SK-MEL-5 (cell line): ENCODE measurements around the genes TNFAIP8L2 and SCNM1.

GRCh38 chr1:150567033-150567149, 12.5 kb downstream of the MCL1 start:
RAMPAGE:
- cytosol, long total RNA = no peak
- long total RNA = no peak
- nucleus, long total RNA = no peak

GRCh38 chr1:150568634-150568887, 10.8 kb downstream of the MCL1 start:
RAMPAGE:
- cytosol, long total RNA = no peak
- long total RNA = no peak
- nucleus, long total RNA = no peak

DNA sequence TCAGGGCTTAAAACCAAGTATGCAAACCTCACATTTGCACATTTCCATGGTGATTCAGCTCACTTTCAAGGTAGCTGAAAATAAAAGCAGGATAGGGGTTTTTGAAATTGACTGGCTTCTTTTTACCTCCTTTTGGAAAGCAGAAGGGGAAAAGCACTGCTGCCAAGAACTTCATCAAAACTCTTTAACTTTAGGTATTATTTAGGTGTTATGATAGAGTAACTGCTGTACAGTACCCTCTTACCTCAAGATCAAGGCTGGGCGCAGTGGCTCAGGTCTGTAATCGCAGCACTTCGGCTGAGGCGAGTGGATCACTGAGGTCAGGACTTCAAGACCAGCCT, 6.0 kb downstream of the MCL1 start:
RAMPAGE:
- cytosol, long total RNA = no peak
- long total RNA = no peak
- nucleus, long total RNA = no peak

DNA sequence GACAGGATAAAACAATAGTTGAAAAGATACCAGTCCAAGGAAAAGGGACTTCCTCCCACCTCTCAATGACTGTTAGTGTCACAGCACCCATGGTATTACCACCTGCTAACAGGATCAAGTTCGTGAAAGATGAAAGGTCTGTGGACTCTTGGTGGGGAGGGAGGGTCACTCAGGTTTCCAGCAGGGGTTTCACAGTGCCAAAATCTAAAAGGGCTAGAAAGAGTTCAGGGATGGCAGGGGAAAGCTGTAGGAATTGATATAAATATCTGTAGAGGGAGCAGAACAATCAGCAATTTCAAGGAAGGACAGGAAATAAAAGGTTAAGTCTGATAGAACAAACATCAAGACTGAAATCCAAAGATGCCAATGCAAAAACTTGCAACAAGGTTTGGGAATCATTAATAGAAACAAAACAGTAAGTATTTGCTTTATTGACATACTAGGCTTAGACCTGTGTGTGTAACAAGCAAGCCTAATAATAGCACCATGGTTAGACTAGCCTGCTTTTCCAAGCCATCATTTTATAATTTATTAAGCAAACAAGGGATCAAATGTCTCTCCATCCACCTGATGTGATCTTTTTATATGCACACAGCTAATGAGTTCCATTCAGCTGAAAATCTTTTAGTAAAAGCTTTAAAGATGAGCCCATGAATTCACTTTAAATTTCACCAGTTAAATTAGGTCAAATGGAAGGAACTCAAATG, 3.7 kb downstream of the MCL1 start:
RAMPAGE:
- cytosol, long total RNA = no peak
- long total RNA = no peak
- nucleus, long total RNA = no peak

GRCh38 chr1:150852302-150852735, 24.1 kb downstream of the ARNT start:
RAMPAGE:
- cytosol, long total RNA = no peak
- long total RNA = no peak
- nucleus, long total RNA = no peak

RAMPAGE:
- cytosol, long total RNA = no peak
- long total RNA = no peak
- nucleus, long total RNA = no peak
Observed at GRCh38 chr1:150875839-150876089, 635 bp downstream of the ARNT start.

DNA sequence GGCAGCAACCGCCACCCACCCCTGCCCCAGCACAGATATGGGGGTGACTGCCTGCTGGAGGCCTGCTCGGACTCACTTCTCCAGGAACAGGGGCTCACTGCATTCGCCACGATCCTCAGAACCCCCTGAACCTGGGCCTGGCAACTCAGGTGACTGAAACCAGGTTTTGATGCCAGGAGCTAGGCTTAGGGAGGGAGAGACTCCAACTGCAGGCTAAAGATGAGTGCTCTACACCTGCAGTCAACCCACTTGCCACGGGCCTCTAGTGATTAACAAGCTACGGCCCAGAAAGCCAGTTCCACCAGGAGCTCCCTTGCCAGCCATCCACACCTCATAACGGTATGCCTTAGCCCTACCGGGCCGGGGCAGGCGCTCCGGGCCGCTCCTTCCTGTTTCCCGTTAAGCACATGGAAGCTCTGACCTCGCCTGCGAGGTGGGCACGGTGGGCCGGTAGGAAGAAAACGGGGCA, 936 bp downstream of the CERS2 start:
RAMPAGE:
- cytosol, long total RNA = no peak
- long total RNA = no peak
- nucleus, long total RNA = no peak

RAMPAGE:
- cytosol, long total RNA = no peak
- long total RNA = no peak
- nucleus, long total RNA = no peak
Observed at GRCh38 chr1:151001514-151002299, 5.0 kb downstream of the MINDY1 start.

DNA sequence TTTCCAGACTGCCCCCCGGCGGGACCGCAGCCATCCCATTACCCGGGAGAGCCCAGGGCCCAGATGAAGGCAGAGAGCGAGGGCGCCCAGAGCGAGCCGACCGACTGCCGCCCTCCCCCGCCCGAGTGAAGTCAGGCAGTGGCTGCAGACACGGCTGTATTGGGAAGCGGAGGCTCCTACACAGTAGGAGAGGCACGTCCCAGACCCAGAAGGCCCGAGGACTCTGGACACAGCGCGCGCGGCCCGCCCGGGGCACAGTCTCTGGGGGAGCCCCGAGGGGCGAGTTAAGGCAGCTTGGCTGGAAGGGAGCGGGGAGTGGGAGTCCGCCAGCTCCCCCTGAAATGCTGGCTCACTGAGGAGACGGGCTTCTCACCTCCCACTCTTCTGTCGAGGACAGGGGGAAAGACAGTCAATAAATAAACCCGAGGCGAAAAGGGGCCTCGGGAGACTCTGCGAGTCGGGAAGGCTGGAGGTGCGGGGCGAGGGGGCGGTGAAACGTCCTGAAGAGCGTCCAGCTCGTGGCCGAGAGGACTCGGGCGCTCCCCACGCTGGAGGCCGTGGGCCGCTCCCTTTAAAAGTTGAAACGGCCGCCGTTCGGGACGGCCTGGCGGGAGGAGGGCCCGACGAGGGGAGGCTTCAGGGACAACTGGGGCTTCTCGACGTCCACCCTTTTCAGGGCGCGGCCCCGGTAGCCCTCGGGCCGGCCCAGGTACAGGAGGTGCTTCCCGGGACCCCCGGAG, 14.3 kb downstream of the SEMA6C start:
RAMPAGE:
- cytosol, long total RNA = no peak
- long total RNA = no peak
- nucleus, long total RNA = no peak

RAMPAGE:
- cytosol, long total RNA = no peak
- long total RNA = no peak
- nucleus, long total RNA = no peak
Observed at GRCh38 chr1:151156422-151157507, at the start of gene TNFAIP8L2. TNFAIP8L2 (plus strand) TSS chr1:151156649.

GRCh38 chr1:151165769-151166361, at the start of gene SCNM1:
SCNM1 (plus strand) TSS chr1:151166144.
RAMPAGE:
- cytosol, long total RNA = start-site peak on the minus strand at chr1:151165852-151165892, 126 and 115 reads in 2 replicates; start-site peak on the plus strand at chr1:151166051-151166159, 5,041 and 3,510 reads in 2 replicates
- long total RNA = start-site peak on the plus strand at chr1:151166034-151166162, 3,323 and 2,022 reads in 2 replicates
- nucleus, long total RNA = start-site peak on the minus strand at chr1:151165853-151165898, 39 and 32 reads in 2 replicates; start-site peak on the plus strand at chr1:151166041-151166158, 1,409 and 410 reads in 2 replicates

RAMPAGE:
- cytosol, long total RNA = no peak
- long total RNA = no peak
- nucleus, long total RNA = no peak
Observed at GRCh38 chr1:151283216-151283703, 1.2 kb downstream of the ZNF687 start.

DNA sequence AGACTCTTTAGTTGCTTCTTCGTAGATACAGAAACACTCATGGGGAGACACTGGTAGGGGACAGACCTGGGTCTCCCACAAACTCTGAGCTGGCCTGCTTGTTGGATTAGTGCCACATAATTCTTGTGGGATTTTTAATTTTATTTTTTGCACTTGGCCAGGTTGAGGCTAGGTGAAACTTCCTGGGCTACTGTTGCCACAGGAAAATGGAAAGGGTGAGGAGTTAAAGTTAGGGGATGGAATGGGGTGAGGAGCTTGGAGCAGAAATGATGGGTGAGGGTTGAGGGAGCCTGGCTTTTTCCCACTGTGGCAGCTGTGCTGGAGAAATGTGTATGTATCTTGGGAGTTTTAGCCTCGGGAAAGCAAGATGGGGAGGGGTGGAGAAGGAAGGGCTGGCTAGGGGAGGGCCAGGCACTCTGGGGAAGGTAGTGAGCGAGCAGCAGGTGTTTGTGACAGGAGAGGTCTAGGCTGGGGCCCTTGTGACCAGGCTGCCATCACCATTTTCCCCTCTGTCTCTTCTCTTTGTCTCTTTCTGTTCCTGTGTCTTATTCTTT, 1.9 kb downstream of the ZNF687 start:
RAMPAGE:
- cytosol, long total RNA = no peak
- long total RNA = no peak
- nucleus, long total RNA = no peak

DNA sequence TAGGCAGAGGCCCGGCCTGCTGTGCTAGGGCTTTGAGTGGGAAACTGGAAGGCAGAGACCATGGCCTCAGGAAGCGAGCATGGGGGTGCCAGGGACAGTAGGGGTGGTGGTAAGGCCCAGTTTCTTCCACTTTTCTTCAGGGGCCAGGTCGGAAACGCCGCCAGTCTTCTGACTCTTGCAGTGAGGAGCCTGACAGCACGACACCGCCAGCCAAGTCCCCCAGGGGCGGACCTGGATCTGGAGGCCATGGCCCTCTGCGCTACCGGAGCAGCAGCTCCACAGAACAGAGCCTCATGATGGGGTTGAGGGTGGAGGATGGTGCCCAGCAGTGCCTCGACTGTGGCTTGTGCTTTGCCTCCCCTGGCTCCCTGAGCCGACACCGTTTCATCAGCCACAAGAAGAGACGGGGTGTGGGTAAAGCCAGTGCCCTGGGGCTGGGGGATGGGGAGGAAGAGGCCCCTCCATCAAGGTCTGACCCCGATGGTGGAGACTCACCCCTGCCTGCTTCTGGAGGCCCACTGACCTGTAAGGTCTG, 8.5 kb downstream of the ZNF687 start:
RAMPAGE:
- cytosol, long total RNA = no peak
- long total RNA = no peak
- nucleus, long total RNA = no peak

GRCh38 chr1:151291110-151292131, 9.3 kb downstream of the ZNF687 start:
RAMPAGE:
- cytosol, long total RNA = no peak
- long total RNA = no peak
- nucleus, long total RNA = no peak

DNA sequence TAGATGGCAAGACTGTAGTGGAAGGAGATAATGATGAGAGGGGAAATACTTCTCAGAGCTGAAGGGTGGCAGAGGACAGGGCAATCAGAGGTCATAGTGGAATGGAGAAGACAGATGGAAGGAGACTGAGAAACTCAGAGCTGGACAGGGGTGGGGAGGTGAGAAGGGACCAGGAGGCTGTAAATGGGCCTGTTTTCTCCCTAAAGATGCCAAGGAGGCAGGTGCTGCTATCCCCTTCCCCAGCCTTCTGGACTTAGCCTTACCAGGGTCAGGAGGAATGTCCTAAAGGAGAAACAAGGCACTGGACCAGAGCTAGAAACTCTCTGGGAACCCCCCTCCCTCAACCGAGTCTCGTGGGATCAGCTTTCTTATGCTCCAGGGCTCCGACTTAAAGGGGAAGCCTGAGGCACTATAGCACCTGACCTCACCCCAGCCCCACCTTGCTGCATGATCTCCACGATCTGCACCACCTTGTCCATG, 11.5 kb downstream of the ZNF687 start:
RAMPAGE:
- cytosol, long total RNA = no peak
- long total RNA = no peak
- nucleus, long total RNA = no peak

DNA sequence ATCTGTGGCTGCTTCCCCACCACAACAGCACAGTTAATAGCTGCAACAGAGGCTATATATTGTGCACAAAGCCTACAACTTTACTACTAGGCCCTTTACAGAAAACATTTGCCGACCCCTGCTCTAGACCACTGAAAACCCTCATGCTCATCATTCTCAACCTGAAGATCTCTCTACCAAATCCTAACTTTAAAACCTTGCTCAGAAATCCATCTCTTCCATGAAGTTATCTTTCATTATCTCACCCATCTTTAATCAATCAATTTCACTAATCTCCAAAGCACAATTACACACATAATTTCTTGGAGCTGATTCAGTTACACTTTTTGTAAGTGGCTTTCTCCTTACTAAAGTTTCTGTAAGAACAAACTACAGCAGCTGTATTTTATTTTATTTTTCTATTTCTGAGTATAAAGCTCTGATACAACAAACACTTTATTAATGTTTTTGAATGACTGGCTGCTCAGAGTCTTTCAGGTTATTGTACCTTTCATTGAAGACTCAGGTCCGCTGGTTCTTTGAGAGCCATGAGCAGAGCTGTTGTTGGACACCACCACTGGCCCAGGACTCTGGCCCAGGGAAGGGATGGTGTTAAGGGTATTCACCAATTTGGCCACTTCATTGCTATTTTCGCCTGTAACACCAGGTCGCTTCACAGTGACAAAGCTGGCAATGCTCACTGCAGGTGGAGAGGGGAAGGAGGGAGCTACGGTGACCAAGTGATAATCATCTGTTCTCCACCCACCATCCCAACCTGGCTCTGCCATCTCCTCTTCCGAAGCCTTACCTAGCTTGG, 28.2 kb downstream of the PSMB4 start:
RAMPAGE:
- cytosol, long total RNA = no peak
- long total RNA = no peak
- nucleus, long total RNA = no peak

DNA sequence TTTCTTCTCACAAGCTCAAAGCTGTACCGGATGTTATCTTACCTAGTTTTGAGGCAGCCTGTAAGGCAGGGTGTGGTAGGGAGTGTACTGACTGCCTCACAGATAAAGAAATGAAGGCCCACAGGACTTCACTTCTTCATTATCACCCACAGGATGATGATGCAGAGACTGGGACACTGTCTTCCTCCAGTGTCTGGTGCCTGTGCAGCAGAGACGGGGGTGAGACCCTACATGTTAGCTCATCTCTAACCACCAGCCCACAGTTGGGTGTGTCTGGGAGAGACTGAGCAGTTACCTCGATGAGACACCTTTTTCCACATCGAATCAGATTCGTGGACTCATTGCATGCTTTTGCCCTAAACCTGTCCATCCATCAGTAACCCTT, 28.7 kb downstream of the TUFT1 start:
RAMPAGE:
- cytosol, long total RNA = no peak
- long total RNA = no peak
- nucleus, long total RNA = no peak

RAMPAGE:
- cytosol, long total RNA = no peak
- long total RNA = no peak
- nucleus, long total RNA = no peak
Observed at GRCh38 chr1:151759650-151760305, 3.5 kb downstream of the MRPL9 start.

GRCh38 chr1:152032309-152032785, 4.5 kb downstream of the S100A11 start:
RAMPAGE:
- cytosol, long total RNA = no peak
- long total RNA = no peak
- nucleus, long total RNA = no peak